Parietal lobe (tissue), 2 donors: ENCODE measurements around the genes SPC24, ELOF1 and ZNF439.

GRCh38 chr19:11034906-11035345, 54.3 kb upstream of the LDLR start:
- RAMPAGE, long total RNA: no peak

DNA sequence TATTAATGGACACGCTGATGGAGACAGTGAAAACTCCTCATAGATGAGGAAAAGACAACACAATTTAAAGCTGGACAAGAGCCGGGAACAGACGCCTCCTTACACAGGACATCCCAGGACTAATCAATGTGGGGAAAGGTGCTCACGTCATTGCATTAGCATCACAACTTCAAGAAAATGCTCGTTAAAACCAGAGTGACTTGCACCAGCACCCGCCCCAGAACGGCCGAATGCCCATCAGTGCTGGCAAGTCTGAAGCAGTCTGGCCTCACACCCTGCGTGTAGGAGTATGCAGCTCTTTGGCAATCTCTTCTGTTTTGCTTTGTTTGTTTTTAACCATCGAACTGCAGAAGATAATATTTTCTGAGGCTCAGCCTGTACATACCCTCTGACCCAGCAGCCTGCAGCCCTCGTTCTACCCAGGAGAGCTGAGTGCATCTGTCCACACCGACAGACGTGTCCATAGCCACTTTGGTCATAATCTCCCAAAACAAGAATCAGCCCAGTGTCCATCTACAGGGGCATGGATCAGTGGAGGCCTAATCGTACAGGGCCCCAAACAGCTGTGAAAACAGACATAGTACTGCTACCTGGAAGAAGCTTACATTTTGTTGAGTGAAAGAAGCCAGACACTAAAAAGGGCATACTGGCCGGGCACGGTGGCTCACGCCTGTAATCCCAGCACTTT, 44.7 kb upstream of the LDLR start:
- RAMPAGE, long total RNA: no peak

GRCh38 chr19:11133333-11133995, 22.1 kb downstream of the SPC24 start:
- RAMPAGE, long total RNA: no peak

DNA sequence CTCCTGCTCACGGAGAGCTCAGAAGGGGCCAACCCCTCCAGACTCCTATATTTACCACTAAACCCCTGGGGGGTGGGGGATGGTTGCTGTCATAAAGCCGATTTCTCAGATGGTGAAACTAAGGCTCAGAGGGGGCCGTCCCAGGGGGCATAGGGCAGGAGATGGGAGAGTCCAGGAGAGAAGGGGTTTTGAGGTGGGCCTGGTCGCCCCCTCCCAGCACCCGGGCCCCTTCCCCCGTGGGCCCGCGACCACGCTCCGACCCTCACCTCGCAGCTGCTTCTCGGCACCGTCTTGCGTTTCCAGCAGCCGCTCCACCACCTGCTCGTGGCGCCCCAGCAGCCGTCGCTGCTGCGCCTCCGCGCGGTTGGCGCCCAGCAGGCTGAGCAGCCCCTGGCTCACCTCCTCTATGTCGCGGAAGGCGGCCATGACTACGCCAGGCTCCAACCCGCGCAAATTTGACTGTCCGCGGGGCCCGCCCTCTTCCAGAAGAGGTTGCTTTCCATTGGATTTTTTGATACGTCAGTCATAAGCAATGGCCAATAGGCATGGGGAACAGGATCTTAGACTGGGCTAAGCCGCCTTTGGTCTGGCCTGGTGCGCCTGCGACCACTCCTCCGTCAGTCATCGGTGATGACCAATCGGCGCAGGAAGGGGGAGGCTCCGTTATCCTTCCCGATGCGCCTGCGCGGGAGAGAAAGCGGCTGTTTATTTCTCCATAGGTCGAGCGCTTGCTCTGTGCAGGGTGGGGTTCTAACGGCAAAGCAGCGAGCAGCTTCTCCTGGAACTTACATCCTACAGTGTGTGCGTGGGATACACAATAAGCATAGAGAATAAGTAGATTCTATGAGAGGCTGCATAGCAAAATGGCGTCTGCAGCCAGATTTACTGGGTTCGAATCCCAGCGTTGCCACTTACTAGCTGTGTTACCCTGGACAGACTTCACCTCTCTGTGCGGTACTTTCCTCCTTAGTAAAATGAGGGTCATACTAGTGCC, at the start of gene SPC24:
SPC24 (minus strand) TSS at position 432 of the 994 bp plus-strand sequence.
- RAMPAGE, long total RNA: no peak

DNA sequence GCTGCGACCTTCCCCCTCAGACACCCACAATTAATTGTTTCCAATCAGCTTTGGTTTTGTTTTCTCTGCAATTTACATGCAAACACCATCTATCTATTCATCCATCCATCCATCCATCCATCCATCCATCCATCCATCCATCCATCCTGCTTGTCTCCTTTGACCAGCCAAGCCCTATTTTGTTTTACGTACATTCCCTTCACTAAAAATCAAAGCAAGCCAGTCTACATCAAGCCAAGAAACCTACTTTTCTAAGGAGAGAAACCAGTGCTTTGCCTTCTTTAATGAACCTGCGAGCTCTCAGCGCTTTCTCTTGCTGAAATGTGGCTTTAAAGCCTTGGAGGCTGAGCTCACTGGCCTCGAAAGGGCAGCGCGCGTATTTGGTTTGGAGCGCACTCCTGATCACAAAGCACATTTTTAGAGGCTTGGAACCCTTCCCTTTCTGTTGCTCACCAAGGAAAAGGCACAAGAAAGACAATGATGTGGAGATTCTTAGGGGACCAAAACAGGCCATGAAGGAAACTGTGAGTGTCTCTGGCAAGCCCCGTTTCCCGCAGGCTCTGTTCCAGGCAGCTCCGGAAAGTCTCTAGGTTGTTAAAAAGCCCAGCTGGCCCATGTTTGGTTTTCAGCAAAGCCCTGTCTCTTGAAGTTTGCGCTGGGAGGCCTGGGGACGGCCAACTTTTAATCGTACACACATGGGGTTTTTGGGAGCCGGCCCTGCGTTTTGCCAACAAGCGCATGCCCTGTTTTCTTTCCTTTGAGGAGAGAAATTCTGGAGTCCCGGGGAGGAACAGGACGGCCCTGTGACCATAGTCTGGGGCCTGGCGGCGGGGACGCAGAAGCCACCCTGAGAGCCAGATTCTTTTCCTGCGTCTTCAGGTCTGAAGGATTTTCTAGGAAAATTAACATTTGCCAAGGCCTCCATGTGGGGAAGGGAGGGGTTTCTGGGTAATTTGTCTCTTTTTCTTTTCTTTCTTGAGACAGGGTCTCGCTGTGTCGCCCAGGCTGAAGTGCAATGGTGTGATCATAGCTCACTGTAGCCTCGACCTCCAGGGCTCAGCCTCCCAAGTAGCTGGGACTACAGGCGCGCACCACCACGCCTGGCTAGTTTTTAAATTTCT, 9.4 kb upstream of the SPC24 start:
- RAMPAGE, long total RNA: no peak

- RAMPAGE, long total RNA: no peak
These were observed 10.8 kb upstream of the SPC24 start for GRCh38 chr19:11166222-11166903.

DNA sequence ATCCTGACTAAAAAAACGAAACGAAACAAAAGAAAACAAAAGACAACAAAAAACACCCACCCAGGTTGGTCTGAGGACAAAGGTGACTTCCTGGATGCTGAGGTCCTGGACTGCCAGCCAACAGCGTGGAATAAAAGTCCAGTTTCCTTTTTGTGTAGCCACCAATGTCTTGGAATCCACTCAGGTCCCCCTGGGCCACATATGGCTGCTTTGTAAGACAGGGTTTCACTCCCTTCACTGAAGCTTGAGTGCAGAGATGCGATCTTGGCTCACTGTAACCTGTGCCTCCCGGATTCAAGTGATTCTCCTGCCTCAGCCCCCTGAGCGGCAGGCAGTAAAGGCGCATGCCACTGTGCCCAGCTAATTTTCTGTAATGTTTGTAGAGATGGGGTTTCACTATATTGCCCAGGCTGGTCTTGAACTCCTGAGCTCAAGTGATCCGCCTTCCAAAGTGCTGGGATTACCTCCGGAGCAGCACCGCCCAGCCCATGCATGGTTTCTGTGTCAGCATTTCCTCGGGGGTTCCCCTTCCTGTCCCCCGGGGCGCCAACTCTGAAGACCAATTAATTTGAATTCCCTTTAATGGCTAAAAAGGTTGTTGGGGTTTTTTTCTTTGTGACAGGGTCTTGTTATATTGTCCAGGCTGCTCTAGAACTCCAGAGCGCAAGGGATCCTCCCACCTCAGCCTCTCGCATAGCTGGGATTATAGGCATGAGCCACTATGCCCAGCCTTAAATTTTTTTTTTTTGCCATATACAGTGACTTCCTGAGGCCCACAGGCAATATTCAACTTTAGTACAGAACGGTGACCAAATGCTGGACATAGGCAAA, 17.5 kb downstream of the KANK2 start:
- RAMPAGE, long total RNA: no peak

- RAMPAGE, long total RNA: no peak
These were observed 16.9 kb downstream of the KANK2 start for GRCh38 chr19:11180495-11180894.

GRCh38 chr19:11261521-11261791, 868 bp downstream of the DOCK6 start:
- RAMPAGE, long total RNA: no peak

DNA sequence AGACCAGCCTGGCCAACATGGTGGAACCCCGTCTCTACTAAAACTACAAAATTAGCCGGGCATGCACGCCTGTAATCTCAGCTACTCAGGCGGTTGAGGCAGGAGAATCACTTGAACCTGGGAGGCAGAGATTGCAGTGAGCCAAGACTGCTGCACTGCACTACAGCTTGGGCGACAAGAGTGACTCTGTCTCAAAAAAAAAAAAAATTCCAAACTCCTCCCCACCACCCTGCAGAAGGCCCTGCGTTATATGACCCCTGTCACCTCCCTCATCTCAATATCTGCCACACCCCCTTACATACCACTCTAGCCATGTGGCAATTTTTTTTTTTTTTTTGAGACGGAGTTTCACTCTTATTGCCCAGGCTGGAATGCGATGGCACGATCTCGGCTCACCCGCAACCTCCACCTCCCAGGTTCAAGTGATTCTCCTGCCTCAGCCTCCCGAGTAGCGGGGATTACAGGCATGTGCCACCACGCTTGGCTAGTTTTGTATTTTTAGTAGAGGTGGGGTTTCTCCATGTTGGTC, 4.7 kb downstream of the EPOR start:
- RAMPAGE, long total RNA: no peak

GRCh38 chr19:11381544-11382337, 2.4 kb downstream of the EPOR start:
- RAMPAGE, long total RNA: no peak

DNA sequence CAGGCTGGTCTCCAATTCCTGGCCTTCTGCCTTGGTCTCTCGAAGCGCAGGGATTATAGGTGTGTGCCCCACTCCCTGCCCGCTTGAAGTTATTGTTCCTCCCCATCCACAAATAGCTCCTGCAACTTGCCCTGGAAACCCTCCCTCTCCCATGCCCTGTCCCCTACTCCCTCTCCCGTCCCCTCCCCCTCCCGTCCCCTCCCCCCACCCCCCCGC, 1.2 kb downstream of the RGL3 start:
- RAMPAGE, long total RNA: no peak

DNA sequence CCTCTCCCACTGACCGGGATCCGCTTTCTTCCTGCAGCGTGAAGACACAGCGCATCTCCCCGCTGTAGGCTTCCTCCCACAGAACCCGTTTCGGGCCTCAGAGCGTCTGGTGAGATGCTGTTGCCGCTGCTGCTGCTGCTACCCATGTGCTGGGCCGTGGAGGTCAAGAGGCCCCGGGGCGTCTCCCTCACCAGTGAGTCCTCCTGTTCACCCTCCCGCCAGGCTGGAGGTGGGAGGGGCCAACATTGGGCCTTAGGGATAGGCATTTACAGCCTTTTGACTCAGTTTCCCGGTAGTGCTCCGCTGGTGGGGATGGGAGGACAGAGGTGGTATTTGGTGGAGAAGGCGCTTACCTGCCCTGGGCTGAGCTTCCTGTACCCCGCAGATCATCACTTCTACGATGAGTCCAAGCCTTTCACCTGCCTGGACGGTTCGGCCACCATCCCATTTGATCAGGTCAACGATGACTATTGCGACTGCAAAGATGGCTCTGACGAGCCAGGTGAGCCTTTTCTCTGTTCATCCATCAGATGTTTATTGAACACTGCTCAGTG, 646 bp downstream of the PRKCSH start:
- RAMPAGE, long total RNA: no peak

- RAMPAGE, long total RNA: no peak
These were observed 16.3 kb downstream of the PRKCSH start for GRCh38 chr19:11451832-11452032.

DNA sequence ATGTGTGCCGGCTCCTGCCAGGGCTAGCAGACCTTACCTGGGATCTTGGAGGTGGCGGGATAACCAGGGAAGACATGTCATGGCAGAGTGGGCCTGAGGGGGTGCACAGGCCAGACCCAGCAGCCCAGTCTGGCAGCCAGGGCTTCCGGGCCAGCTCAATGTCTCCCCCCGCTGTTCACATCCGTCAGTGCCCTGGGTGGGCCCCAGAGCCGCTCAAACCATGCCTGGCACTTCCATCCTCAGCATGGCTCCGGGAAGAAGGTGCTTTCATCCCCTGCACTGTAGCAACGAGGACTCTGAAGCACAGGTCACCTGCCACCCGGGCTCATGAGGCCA, 7.1 kb downstream of the ELOF1 start:
- RAMPAGE, long total RNA: no peak

GRCh38 chr19:11559078-11559774, at the start of gene ELOF1:
Gene ELOF1, minus strand, starts transcription at chr19:11559230.
- RAMPAGE, long total RNA: start-site peak on the minus strand at chr19:11559201-11559247, 49 and 133 reads in 2 replicates

- RAMPAGE, long total RNA: no peak
These were observed 20.6 kb downstream of the ZNF627 start for GRCh38 chr19:11617504-11618625.

DNA sequence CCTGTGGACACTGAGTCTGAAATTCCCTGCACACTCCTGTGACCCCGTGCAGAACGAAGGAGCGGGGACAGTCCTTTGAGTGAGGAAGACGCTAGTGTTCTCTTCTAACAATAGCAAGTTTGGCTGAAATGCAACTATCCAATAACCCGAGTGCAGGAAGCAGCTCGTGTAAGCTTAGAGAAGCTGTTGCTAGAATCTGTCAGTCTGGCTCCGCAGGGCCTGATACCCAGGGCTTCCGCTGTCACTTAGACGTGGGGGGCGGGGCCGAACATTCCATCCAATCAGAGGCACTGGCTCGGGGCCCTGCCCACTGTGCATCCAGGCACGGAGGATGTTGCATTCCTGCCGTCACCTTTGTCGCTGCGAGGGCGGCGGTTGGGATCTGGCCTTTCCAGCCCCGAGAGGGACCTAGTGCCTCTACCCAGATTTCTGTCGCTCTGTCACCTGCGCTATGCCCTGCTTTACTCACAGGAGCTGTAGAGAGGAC, at the start of gene ZNF439:
ZNF439 (plus strand) TSS at position 310 of the 487 bp plus-strand sequence.
- RAMPAGE, long total RNA: no peak

DNA sequence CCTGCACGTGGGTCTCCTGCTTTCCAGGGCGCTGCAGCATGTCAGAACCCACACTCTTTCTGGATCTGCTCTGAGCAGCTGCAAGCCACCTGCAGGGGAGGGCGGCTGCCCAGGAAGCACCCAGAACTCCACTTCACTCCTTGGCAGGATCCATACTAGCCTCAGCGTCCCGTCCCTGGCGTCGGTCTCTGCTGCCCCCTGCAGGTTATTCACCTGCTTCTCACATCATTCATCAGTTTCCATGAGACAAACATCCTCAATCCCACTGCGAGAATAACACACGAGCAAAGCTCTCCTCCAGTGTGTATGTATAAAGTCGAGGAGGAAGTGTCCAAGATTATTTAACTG, 955 bp upstream of the ZNF20 start:
- RAMPAGE, long total RNA: no peak

DNA sequence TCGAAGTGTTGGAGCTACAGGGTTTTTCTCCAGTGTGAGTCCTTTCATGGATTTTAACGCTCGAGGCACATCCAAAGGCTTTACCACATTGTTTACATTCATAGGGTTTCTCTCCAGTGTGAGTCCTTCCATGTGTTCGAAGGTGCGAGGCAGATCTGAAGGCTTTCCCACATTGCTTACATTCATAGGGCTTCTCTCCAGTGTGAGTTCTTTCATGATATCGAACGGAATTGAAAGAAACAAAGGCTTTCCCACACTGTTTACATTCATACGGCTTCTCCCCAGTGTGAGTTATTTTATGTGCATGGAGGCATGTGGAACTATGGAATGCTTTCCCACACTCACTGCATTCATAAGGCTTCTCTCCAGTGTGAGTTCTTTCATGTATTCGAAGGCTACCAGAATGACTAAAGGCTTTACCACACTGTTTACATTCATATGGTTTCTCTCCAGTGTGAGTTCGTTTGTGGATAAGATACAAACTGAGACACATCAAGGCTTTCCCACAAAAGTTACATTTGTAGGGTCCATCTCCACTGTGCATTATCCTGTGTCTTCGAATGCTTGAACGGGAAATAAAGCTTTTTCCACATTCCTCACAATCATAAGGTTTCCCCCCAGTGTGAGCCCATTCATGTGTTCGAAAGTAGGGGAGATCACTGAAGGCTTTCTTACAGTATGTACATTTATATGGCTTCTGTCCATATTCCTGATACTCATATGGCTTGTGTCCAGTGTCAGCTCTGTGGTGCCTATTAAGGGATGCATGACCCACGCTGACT, 5.4 kb upstream of the ZNF20 start:
- RAMPAGE, long total RNA: no peak